Measurements from ENCODE around the genes ITGA5, OR9K2, OR6C3 and OR6C70.

GRCh38 chr12:54082476-54082913, 28.9 kb downstream of the HOXC4 start:
- PRO-cap = no peak

- PRO-cap = no peak
Observed at GRCh38 chr12:54134094-54134371, 54.8 kb downstream of the SMUG1 start.

- PRO-cap = no peak
Observed at GRCh38 chr12:54191556-54192047, 2.8 kb upstream of the SMUG1 start.

DNA sequence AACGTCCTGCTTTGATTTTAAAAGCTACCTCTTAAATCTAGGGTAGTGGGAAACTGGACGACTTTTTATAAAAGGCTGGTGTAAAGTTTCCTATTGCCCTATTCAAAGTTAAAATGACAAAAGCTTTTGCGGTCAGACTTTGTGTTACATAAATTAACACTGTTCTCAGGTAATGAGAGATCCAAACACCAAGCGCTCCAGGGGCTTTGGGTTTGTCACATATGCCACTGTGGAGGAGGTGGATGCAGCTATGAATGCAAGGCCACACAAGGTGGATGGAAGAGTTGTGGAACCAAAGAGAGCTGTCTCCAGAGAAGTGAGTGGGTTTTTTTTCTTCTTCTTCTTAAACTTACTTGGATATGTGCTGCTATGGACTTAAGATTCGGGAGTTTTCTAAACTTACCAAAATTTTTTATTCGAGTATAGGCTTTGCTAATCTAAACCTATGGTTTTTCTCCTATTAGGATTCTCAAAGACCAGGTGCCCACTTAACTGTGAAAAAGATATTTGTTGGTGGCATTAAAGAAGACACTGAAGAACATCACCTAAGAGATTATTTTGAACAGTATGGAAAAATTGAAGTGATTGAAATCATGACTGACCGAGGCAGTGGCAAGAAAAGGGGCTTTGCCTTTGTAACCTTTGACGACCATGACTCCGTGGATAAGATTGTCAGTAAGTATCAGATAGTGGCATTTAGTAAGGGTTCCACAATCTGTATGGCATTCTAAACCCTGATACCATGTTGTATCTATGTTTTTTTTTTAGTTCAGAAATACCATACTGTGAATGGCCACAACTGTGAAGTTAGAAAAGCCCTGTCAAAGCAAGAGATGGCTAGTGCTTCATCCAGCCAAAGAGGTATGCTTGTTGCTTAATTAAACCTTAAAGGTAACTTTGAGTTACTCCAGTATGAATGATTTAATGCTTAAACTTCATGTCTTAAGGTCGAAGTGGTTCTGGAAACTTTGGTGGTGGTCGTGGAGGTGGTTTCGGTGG, 1.4 kb downstream of the HNRNPA1 start:
- PRO-cap = no peak

DNA sequence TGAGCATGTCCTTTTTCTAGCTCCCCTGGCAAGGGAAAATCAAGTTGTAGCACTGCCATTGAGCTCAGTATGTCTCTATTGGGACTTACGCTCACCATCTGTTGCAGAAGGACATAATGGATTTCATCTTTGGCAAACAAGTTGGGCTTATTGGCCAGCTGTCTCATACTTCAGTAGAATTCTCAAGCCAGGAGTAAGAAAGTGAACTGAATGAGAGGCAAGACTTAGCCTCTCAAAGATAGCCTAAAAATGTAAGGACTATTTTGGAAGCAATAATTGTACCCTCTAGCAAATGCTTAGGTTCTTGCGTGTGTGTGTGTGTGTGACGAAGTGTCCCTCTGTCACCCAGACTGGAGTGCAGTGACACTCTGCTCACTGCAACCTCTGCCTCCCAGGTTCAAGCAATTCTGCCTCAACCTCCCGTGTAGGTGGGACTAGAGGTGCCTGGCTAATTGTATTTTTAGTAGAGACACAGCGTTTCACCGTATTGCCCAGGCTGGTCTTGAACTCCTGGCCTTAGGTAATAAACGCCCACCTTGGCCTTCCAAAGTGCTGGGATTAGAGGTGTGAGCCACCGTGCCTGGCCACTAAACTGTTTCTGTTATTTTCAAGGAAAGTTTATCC, 6.9 kb downstream of the HNRNPA1 start:
- PRO-cap = no peak

- PRO-cap = no peak
Observed at GRCh38 chr12:54292369-54293117, 8.3 kb downstream of the NFE2 start.

- PRO-cap = no peak
Observed at GRCh38 chr12:54360540-54361197, 3.6 kb downstream of the GPR84 start.

DNA sequence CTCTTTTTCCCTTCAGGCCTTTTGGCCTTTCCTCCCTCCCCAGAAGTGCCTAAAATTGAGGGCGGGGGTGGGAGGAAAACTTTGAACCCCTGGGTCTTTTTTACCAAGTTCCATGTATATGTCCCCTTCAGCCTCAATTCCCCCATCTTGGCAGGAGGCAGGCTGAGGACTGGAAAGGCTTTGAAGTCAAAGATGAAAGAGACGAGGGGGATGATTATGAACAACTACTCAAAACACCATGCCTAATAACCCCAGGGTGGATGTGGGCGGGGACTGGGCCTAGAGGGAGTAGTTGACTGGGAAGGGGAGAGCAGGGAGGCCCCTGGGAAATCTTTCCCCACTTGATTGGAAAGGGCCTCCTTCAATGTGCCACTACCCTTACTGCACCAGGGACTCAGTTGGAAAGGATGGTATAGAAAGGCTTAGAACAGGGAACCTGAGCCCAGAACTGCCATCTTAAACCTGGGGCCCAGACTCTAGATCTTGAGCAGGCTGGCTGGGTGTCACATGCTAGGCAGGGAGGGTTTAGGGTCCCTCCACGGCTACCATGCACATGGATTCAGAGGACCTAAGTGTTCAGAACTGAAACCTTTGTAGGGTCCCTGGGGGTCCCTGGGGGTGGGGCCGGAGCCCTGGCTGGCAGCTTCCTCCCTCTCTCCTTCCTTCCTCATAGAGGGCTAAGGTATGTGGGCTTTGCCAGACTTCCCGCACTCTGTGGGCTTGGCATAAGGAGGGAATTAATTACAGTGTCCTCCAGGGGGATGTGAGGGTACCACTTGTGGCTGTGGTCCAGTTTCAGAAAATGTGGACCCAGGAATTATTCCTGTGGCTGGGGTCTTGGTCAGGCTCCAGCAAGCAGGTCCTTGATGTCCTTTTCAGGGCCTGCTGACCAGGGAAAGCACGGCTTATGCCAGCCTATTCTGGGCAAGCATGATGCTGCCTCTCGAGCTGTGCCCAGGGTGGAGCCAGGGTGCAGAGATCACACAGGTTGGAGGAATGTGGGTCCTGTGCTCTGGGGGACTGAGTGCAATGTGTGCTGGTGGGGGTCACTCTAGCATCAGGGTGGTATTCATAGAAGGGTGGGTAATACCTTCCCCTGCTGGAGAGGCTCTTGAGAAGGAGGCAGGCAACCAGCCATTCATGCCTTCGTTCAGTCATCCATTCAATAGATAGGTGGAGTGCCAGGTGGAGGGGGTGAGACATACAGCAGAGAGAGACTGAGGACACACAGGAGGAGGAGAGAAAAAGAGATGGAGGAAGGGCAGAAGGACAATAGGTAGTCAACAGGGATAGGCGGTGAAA, 4.6 kb upstream of the ZNF385A start:
- PRO-cap = no peak

- PRO-cap = no peak
Observed at GRCh38 chr12:54394186-54394545, 9.6 kb upstream of the ZNF385A start.

GRCh38 chr12:54394546-54395529, 10.3 kb upstream of the ZNF385A start:
- PRO-cap = no peak

DNA sequence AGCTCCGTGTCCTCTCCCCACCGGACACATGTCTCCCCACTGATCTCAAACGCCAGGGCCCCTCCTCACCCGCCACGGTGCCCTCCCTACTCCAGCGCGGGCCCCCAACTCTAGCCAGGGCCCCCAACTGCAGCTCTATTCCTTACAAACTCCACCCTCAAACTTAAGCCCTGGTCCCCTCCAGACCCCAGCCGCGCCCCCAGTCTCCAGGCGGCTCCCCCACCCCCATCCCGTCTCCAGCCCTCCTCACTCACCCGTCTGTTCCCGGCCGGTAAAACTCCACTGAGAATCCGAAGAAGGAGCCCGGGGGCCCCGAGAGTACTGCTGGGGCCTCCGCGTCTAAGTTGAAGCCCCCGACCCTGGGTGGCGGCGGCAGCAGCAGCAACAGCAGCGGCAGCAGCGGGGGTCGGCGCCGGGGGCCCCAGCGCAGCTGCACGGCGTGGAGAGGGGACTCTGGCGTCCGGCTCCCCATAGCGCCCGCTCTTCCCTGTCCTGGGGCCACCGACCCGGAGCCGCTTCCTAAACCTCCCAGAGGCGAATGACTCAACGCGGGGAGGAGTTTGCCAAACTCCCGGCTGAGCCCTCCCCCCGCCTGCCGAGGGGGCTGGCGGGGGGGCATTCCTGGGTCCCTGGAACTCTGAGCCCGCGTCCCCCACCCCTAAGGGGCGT, at the start of gene ITGA5:
Gene ITGA5, minus strand, starts transcription at position 540 of the 669 bp plus-strand sequence.
- PRO-cap = bidirectional peak, plus-strand start at position 583 of the sequence, minus-strand start at position 540 of the sequence

DNA sequence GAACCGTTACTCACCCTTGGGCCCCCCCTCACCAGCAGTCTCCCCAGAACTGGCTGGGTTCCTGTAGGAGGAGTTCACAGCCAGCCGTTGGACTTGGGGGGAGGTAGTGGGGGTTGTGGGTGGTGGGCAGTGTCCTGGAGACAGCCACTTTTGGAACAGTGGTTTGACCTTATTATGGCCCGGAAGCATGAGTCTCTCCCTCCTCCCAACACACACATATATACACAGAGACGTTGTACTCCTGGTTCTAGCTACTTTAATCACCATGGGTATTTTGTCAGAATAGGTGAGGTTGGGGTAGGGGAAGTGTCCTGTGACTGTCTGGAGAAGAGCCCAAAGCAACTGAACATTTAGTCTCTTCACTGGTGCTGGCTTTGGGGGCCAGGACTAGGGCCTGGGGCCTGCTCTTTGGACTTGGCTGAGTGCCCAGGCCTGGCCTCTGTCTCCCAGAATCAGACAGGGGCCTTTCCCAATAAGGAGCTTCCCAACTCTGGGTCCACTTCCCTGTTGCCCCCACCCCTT, 9.7 kb upstream of the ITGA5 start:
- PRO-cap = no peak

GRCh38 chr12:54432857-54433195, 13.8 kb upstream of the ITGA5 start:
- PRO-cap = no peak

GRCh38 chr12:54560975-54561914, 11.8 kb downstream of the PDE1B start:
- PRO-cap = no peak

DNA sequence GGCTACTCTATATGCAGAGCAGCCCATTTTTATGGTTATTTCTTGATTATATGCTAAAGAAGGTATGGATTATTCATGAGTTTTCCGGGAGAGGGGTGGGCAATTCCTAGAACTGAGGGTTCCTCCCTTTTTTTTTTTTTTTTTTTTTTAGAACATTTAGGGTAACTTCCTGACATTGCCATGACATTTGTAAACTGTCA, 75.3 kb upstream of the DCD start:
- PRO-cap = no peak

DNA sequence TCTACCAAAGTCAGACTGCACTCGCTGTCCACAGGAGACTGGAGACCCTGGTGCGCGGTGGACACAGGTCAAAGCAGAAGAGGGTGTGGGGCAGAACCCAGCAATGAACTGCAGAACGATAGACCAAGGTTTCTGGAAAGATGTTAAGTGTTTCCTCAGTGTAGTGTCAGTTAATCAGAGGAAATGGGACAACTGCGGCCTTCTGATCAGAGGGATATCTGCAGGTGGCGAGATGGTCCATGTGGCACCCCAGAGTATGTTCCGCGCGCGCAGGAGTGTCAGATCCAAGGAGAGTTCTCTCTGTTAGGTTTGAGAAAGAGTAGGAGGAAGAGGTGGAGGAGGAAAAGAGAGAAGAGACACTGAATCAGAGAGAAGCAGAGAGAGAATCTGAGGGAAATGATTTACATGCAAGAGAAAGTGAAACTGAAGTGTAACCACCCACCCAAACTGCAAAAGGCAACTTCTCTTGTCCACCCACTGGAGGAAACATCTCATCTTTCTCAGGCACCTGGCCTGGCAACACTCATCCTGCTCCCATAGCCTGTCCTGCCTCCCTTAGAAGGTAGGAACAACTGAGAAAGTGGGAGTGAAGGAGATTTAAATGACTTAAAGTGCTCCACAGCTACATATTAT, 6.6 kb upstream of the TESPA1 start:
- PRO-cap = no peak

- PRO-cap = no peak
Observed at GRCh38 chr12:55126175-55126587, at the start of gene OR9K2. TSS of gene OR9K2 (plus strand) at chr12:55126406.

DNA sequence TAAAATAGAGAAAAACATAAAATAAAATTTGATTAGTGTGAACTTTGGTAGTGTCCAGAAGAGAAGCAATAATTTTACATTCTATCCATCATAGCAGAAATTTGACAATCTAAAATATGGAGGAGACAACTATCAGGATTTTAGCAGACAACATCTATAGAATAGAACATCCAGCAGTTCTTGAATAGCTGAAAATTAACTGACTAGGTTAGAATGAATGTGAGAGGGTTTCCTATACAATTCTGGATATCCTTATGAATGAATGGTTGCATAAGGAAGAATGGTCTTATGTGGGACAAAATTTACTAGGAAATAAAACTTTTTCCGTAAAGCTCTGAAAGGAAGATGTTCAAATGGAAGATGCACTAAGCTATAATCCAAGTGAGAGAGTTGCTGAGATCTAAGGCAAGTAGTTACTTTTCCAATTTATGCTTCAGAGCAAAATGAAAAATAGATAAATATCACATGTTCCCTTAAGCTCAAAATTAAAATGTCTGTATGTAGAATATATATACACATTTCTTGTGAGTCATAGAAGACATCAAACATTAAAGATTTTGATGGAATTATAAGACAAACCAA, at the start of gene OR6C3:
Gene OR6C3, plus strand, starts transcription at position 344 of the 582 bp plus-strand sequence.
- PRO-cap = no peak

- PRO-cap = no peak
Observed at GRCh38 chr12:55469879-55470438, at the start of gene OR6C70. TSS of gene OR6C70 (minus strand) at chr12:55470138.

DNA sequence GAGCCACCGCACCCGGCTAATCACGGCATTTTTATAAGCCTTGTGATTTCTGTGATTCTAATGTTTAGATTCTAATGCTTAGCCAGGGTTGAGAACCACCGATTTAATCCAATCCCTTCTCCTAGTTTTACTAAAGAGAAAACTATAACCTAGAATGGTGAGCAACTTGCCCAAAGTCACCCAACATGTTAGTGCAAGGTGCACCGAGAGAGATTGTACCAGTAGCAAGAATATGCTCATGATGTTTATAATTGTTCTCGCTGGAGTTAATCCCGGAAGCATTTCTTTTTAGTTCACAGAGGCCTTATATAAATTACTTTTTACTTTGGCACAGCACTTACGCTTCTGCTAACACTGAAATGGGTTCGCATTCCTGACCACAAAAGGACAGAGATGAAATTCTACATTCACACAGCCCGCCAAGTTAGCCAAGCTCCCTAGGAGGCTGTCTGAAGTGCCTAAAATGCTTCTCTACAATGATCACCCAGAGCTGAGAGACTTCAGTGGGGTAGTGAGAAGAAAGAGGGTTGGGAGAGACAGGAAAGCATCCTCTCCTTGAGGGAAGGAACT, 620 bp upstream of the BLOC1S1 start:
- PRO-cap = no peak